Breast epithelium (tissue), 2 donors: ENCODE measurements around the gene PHKA2.

DNA sequence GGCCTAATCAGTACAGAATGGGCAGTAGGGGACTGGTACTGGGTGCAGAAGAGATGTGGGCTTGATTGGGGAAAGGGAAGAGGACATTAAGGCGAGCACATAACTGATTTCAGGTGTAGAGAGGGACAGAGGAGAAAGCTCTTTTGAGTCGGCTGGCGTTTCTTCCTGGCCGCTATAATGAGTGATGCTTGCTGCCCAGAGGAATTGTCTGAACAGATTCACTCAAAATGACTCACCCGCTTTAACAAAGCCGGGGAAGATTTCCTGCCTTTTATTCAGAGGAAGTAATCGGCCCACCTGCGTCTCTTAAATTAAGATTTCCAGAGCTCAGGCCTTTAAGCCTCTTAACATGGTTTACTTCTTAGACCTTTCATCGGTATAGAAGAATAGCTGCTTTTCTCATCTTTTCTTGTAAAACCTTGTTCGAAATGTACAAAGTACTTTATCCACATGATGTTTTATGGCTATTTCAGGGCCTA, 102.1 kb upstream of the AP1S2 start:
- PRO-cap: no peak
- RAMPAGE, long total RNA, 2 experiments: no peak in any of the 2 experiments

- PRO-cap: no peak
- RAMPAGE, long total RNA, 2 experiments: no peak in any of the 2 experiments
Observed at GRCh38 chrX:16125714-16126281, 2.4 kb downstream of the GRPR start.

- PRO-cap: no peak
- RAMPAGE, long total RNA, 2 experiments: no peak in any of the 2 experiments
Observed at GRCh38 chrX:16578207-16578653, 71.7 kb upstream of the S100G start.

DNA sequence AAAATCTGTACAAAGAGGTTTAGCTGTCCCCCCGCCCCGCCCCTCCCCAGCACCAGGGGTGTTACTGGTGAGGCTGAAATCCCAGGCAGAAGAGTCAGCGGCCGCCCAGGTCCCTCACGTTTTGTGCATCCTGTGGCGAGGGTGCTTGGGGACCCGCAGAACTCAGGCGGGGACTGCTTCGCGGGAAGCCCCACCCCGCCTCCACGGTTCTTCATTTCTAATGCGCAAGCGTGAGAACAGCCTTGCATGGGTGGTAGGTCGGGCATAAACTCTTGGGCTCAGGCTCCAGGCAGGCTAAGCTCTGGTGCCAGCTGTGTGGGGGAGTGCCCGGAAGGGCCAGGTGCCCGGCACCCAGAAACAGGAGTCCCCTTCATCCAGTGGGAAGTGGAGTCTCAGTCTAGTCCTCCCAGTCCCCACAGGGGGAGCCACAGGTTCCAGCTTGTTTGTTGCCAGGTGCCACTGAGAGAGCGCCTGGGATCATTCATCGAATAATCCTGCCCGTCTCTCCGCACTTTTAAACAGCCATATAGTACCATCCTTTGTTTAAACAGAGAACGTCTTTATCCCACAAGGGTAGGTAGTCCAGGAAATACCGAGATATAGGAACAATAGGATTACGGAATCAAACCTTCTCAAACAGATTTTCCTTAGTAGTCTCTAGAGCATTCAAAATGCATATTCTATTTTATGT, 12.6 kb upstream of the RBBP7 start:
- PRO-cap: no peak
- RAMPAGE, long total RNA, 2 experiments: no peak in any of the 2 experiments

DNA sequence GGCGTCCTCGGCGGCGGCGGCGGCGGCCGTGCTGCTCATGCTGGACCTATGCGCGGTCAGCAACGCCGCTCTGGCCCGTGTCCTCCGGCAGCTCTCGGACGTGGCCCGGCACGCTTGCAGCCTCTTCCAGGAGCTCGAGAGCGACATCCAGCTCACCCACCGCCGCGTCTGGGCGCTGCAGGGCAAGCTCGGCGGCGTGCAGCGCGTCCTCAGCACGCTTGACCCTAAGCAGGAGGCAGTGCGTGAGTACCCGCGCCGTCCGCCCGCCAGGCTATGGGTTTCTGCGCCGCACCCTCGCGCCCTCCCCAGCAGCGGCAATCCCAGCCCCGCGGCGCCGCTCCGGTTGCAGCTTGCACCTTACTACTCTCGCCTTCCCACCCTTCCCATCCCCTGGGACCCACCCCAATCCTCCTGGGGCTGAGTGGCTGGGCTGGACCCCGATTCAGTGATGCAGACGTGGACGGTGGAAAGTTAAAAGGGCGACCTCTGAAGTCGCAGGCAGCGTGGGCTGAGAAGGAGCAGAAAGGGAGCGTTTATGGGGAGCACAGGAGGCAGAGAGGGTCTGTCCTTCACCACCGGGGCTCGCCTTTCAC, 1.2 kb downstream of the NHS start:
- PRO-cap: no peak
- RAMPAGE, long total RNA, 2 experiments: no peak in any of the 2 experiments

- PRO-cap: no peak
- RAMPAGE, long total RNA, 2 experiments: no peak in any of the 2 experiments
Observed at GRCh38 chrX:17735518-17735866, 1.8 kb upstream of the SCML1 start.

DNA sequence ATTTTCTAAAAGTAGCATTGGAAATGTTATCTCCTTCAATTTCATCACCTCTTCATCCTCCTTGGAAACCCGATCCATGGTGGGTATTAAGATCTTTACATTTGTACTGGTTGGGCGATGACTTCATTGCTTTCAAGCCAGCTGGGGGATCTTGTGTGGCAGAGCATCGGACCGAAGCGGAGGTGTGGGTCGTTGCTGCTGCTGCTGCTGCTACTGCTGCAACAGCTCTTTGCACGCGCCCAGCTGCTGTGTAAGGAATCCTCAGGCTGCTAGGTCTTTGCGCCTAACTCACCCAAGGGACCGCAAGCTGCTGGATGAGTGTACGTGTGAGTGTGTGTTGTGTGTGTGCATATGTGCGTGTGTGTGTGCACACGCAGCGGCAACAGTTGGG, 882 bp upstream of the CDKL5 start:
- PRO-cap: no peak
- RAMPAGE, long total RNA, 2 experiments: no peak in any of the 2 experiments

DNA sequence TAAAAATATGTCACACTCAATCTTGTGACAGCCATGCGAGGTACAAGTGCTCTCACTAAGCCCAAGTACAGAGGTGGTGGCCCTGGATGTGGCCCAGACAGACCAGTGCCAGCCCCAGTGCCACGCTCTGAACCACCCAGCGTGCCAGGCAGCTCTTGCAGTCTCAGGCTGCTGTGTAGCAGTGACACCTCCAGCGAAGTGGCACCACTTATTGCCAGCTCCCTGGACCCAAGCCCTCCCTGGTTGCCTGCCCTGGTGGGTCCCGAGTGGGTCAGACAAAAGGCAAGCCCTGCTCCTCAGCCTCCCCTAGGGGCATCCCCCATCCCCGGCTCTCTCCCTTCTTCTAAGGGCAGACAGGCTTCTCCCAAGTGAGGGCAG, 100.2 kb downstream of the PHKA2 start:
- PRO-cap: no peak
- RAMPAGE, long total RNA, 2 experiments: no peak in any of the 2 experiments

GRCh38 chrX:18884067-18884510, 99.8 kb downstream of the PHKA2 start:
- PRO-cap: no peak
- RAMPAGE, long total RNA, 2 experiments: no peak in any of the 2 experiments

DNA sequence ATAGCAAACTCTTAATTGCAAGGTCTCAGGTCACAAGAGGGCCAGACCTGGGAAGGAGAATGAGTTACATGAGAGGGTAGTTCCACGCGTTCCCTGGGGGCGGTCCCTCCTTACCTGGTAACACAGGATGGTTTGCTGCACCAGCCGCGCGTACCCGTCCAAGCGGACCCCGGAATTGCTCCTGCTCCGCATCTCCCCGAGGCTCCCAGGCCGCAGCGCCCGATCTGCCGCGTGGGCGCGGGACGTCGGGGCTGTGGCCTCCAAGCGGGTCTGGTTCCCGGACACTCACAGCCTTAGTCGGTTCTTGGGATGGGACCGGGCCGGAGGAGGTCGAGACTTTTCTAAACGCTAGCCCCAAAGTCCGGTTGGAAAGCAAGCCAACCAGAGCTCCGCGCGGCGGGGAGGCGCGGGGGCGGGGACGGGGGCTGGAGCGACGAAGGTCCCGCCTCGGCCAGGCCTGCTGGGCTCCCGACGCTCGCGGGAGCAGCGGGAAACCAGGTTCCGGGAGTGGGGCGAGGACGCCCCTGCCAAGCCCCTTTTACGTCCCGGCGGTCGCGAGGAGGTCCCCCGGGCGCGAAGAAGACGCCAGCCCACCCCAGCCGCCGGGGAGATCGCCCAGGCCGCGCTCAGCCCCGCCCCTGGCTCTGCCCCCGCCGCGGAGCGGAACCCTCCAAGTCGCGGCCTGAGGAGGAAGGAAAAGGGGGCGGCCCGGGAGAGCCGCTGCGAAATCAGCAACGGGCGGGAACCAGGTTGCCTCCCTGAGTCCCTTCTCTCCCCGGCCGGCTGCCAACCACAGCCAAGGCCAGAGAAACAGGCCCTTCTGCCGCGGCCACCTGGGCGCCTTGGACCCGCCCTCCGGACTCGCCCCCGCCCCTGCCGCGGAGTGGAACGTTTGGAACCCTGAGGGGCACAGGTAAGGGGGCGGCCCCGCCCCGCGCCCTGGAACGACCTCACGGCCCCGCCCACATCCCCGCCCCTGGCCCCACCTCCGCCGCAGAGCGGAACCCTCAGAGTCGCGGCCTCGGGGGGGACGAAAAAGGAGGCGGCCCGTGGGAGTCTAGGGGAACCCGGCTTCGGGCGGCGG, at the start of gene PHKA2:
PHKA2 (minus strand) TSS at position 374 of the 1,084 bp plus-strand sequence.
- PRO-cap: unidirectional peak, plus-strand start at position 458 of the sequence; bidirectional peak, plus-strand start at position 1,010 of the sequence, minus-strand start at position 646 of the sequence
- RAMPAGE, long total RNA, 2 experiments: no peak in any of the 2 experiments

GRCh38 chrX:19568928-19570072, 54.0 kb upstream of the MAP3K15 start:
- PRO-cap: no peak
- RAMPAGE, long total RNA, 2 experiments: no peak in any of the 2 experiments

DNA sequence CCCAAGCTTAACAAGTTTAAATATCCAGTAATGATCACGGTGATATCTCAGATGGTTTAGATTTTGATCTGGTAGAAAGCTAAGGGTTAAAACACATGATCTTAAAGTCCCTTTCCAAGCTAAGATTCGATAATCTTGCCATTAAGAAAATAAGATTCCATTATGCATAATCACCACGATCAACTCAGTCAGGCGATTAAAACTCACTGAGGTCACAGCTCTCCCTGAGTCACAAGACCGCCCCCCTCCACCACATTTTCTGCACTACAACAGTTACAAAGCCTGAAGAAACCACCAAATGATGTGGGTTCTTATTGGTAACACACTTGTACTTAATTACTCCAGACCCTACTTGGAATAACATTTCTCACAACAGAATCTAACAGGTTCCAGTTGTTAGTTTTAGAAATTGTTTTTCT, 62.8 kb downstream of the SH3KBP1 start:
- PRO-cap: no peak
- RAMPAGE, long total RNA, 2 experiments: no peak in any of the 2 experiments

DNA sequence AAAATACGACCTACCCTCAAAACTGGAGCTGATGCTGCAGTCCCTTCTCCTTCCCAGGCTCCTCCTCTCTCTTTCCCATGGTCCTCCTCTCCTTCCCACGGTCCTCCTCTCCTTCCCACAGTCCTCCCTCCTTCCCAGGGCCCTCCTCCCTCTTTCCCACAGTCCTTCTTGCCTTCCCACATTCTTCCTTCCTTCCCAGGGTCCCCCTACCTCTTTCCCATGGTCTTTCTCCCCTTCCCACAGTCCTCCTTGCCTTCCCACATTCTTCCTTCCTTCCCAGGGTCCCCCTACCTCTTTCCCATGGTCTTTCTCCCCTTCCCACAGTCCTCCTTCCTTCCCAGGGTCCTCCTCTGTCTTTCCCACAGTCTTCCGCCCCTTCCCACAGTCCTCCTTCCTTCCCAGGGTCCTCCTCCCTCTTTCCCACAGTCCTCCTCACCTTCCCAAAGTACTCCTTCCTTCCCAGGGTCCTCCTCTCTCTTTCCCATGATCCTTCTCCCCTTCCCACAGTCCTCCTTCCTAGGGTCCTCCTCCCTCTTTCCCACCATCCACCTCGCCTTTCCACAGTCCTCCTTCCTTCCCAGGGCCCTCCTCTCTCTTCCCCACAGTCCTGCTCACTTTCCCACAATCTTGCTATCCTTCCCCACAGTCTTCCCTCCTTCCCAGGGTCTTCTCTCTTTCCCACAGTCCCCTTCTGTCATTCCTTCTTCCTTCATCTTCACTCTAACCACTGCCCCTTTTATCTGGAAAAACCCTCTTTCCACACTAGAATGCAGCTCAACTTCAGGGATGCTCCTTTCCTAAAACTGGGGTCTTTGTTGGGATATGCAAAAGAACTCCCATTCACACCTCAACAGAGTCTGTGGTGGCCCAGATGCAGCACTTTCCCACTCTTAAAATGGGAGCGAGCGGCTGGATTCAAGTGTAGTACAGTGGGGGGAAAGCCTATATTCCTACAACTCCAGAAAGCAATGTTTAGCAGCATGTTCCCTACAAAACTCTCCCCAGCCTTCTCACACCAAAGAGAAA, 54.0 kb downstream of the SH3KBP1 start:
- PRO-cap: no peak
- RAMPAGE, long total RNA, 2 experiments: no peak in any of the 2 experiments

- PRO-cap: no peak
- RAMPAGE, long total RNA, 2 experiments: no peak in any of the 2 experiments
Observed at GRCh38 chrX:19863474-19864285, 23.7 kb downstream of the SH3KBP1 start.

GRCh38 chrX:19964793-19965811, 25.8 kb downstream of the BCLAF3 start:
- PRO-cap: no peak
- RAMPAGE, long total RNA, 2 experiments: no peak in any of the 2 experiments

DNA sequence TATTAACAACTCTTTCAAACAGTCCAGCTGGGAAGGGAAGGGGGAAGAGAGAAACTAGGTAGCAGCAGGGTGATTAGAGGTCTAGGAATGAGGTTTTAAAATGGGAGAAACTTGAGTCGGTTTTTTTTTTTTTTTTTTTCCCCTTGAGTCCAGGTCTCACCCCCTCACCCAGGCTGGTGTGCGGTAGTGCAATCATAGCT, 4.3 kb downstream of the BCLAF3 start:
- PRO-cap: no peak
- RAMPAGE, long total RNA, 2 experiments: no peak in any of the 2 experiments

GRCh38 chrX:20218680-20219458, 47.8 kb downstream of the RPS6KA3 start:
- PRO-cap: no peak
- RAMPAGE, long total RNA, 2 experiments: no peak in any of the 2 experiments

DNA sequence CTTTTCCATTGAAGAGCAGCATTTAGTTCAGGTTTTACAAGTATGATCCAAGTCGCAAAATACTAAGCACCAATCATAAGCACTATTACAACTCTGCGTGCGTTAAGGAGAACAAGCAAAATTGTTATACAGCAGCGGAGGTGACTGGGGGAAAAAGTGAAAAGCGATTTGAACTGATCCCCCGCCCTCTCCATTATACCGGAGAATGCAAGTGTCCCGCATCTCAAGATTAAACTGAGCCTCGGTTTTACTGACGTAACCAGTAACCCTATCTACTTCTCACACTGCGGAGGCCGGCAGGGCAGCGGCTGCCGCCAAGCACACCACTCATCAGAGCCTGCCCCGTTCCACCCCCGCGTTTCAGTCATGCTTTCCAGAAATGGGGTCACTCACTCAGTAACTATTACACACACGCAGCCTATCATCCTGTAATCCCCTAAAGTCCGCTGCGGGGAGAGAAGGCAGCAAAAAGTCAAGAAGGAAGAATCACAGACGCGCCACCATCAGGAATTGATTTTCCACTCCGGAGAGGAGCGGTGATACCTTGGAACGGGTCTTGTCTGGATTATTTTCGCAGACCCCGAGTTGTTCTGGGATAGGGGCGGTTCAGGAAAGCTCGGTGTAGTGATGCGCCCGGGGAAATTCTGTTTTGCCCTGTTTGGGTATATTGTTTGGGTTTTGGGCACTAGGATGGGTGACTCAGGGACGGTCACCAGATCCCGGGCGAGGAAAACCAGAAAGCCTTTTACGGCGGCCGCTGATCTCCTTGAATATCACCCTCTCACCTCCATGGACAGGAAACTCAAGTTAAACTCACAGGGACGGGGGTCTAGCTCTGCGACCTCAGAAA, 1.4 kb downstream of the RPS6KA3 start:
- PRO-cap: no peak
- RAMPAGE, long total RNA, 2 experiments: no peak in any of the 2 experiments

- PRO-cap: no peak
- RAMPAGE, long total RNA, 2 experiments: no peak in any of the 2 experiments
Observed at GRCh38 chrX:20320775-20321326, 54.1 kb upstream of the RPS6KA3 start.

- PRO-cap: no peak
- RAMPAGE, long total RNA, 2 experiments: no peak in any of the 2 experiments
Observed at GRCh38 chrX:21932675-21933032, 7.9 kb upstream of the SMS start.